Thyroid gland (tissue), 7 donors: ENCODE measurements around a stretch of chr20.

DNA sequence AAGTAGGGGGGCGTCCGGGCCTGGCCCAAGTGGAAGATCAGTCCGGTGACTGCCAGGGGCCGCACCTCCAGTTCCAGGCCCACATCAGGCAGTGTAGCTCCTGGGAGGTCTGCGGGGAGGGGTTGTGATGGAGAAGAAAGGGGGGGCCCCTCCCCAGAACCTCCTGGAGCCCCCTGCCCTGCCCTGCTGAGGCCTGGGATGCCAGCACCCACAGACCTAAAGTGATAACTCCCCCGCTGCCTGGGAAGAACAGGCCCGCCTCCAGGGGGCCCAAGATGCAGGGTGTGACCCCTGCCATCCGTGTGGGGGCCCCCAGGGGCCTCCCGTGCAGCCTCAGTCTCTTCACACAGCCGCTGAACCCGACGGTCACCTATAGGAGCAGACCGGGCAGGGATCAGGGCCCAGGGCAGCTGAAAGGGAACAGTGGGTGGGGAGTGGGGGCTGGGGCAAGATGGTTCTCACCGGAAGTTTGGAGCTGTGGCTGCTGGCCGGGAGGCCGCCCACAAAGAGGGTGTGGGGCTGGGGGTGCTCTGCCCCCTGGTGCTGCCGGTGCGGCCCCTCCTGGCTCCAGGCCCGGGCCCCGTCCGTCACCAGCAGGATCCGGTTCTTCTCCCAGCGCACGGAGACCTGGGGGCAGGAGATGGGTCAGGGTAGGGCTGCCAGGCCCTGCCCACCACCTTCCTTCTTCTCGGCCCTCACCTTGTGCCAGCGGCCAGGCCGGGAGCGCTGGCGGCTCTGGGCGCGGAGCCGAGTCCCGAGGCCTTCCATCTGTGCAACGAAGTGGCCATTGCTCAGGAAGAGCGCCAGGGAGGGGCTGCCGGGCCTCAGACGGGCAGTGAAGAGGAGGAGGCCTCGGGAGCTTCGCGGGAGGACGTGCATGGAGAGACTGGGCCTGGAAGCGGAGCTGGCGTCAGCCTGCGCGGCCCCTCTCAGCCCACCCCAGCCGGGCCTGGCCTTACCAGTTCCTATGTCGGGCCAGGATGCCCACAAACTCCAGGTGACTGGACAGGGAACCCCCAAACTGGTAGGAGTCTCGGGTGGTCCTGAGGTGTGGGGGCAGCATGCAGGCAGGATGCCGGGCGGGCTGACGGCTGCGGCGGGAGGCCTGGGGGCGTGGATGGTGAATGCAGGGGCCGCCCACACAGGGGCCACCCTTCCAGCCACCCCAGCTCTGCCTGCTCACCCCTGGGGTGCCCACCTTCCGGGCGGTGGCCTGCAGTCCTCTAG is 7.8 kb downstream of the ADRM1 start:
- PRO-cap, 2 experiments = no peak in any of the 2 experiments
- RAMPAGE, long total RNA, 5 experiments = no peak in any of the 5 experiments

- PRO-cap, 2 experiments = peak in 2 of 2 experiments; most common plus-strand start chr20:62362071 (in 1); most common minus-strand start chr20:62361944 (in 1)
- RAMPAGE, long total RNA, 5 experiments = no peak in any of the 5 experiments
Measured at GRCh38 chr20:62361696-62362257, 5.3 kb downstream of the LAMA5 start.

- PRO-cap, 2 experiments = no peak in any of the 2 experiments
- RAMPAGE, long total RNA, 5 experiments = no peak in any of the 5 experiments
Measured at GRCh38 chr20:62494598-62495057, 18.8 kb upstream of the GATA5 start.

DNA sequence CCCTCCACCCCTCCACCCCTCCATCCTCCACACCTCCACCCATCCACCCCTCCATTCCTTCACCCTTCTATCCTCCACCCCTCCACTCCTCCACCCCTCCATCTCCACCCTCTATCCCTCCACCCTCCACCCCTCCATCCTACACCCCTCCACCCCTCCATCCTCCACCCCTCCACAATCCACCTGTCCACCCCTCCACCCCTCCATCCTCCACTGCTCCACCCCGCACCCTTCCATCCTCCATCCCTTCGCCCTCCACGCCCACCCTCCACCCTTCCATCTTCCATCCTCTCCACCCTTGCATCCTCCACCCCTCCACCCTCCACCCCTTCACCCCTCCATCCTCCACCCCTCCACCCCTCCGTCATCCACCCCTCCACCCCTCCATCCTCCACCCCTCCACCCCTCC is 33.9 kb upstream of the GATA5 start:
- PRO-cap, 2 experiments = no peak in any of the 2 experiments
- RAMPAGE, long total RNA, 5 experiments = no peak in any of the 5 experiments

- PRO-cap, 2 experiments = peak in 1 of 2 experiments; most common plus-strand start chr20:62517241 (in 1)
- RAMPAGE, long total RNA, 5 experiments = no peak in any of the 5 experiments
Measured at GRCh38 chr20:62517015-62517492, 41.3 kb upstream of the GATA5 start.

- PRO-cap, 2 experiments = no peak in any of the 2 experiments
- RAMPAGE, long total RNA, 5 experiments = no peak in any of the 5 experiments
Measured at GRCh38 chr20:62558420-62559191, 82.8 kb upstream of the GATA5 start.

DNA sequence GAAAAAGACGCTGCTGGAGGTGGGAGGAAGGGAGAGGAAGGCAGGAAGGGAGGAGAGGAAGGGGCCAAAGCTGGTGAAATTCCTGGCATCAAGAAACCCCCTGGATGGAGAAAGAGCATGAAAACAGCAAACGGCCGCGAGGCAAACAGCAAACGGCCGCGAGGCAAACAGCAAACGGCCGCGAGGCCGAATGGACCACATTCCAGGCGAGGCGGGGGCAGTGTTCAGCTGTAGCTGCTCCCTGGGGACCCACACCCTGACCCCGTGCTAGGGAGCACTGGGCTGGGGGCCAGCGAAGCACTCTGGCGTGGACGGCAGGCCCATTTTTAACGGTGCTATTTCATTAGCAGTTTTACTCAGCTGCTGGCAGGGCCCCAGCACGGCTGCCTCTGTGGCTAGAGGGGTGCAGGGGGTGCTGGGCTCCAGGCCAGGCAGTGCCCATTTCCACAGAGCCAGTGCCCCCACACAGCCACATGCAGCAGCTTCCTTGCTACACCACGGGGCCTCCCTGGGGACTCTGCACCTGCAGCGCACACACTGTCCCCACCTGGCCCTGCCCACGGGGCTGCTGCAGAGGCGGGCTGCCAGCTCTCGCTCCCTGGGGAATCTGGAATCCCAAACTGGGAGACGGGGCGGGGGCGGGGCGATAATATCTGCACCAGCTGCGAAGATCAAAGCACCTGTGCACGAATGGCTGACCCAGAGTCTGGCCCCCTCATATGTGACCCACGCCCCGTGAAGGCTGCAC is 35.7 kb upstream of the SLCO4A1 start:
- PRO-cap, 2 experiments = no peak in any of the 2 experiments
- RAMPAGE, long total RNA, 5 experiments = no peak in any of the 5 experiments

DNA sequence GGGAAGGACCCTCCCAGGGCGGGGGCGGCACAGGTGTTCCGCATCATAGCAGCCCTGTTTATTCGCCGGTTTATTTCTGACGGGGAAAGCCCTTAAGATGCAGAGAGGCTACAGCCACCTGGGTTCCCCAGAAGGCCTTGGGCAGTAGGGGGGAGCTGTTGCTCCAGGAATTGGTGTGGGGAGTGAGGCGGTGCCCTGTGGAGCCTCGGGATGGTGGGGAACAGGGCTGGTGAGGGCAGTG is 13.0 kb downstream of the SLCO4A1 start:
- PRO-cap, 2 experiments = no peak in any of the 2 experiments
- RAMPAGE, long total RNA, 5 experiments = no peak in any of the 5 experiments

- PRO-cap, 2 experiments = no peak in any of the 2 experiments
- RAMPAGE, long total RNA, 5 experiments = no peak in any of the 5 experiments
Measured at GRCh38 chr20:62703494-62703806, 5.2 kb upstream of the NTSR1 start.

- PRO-cap, 2 experiments = no peak in any of the 2 experiments
- RAMPAGE, long total RNA, 5 experiments = no peak in any of the 5 experiments
Measured at GRCh38 chr20:62739556-62739994, 30.9 kb downstream of the NTSR1 start.

GRCh38 chr20:62797853-62798703 is 1.8 kb downstream of the MRGBP start:
- PRO-cap, 2 experiments = no peak in any of the 2 experiments
- RAMPAGE, long total RNA, 5 experiments = no peak in any of the 5 experiments

DNA sequence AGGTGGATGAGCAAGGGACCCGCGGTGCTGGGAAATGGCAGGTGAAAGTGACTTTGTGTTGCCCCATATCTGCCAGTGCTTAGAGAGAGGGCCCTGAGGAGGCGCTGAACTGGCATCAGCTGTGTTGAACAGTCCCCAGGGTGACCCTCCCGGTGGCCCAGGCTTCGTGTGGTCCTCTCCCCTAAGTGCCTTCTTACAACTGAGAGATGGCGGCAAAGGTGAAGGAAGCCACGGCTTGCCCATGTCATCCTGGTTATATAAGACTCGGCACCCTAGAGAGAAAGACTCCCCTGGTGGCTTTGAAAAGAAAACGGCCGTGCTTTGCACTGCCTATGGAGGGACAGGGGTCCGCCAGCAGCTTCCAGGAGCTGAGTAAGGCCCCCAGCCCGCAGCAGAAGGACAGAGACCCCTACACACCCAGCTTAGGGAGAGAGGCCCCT is 738 bp upstream of the OGFR start:
- PRO-cap, 2 experiments = no peak in any of the 2 experiments
- RAMPAGE, long total RNA, 5 experiments = no peak in any of the 5 experiments

DNA sequence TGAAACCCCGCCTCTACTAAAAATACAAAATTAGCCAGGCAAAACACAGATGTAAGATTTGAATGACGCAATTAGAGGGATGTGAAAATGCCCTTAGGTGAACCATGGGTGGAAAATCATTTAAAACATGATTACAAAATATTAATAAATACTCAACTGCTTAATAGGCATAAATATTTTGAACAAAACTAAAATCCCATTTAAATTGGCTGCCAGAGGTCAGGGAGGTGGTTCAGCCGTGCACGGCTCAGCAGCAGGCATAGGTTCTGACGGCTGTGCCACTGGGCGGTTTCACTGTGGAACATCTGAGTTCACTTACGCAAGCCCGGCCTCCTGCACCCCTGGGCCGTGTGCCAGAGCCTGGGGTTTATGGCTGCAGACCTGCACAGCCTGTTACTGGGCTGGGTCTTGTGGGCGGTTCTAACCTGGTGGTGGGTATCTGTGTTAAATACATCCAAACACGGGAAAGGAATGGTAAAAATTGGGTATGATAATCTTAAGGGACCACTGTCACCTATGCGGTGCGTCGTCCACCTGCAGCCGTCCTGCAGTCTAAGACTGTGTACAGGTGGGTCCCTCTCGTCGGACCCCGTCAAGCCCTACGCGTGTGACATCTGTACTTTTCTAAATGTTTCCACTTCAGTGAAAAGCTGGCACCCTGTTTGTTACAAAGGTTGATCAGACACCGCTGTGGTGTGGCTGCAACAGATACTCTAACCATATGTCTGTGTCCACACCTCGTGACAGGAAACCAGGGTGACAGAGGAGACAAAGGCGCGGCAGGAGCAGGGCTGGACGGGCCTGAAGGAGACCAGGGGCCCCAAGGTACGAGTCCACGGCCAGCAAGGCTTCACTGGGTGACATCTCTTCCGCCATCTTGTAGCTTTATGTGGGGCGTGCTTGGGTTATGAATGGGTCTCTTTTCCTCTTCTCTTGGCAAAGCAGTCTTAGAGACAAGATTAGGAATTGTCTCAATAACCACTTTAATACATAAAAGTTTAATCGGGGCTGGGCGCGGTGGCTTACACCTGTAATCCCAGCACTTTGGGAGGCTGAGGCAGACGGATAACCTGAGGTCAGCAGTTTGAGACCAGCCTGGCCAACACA is 21.4 kb downstream of the COL9A3 start:
- PRO-cap, 2 experiments = no peak in any of the 2 experiments
- RAMPAGE, long total RNA, 5 experiments = start-site peak on the plus strand in 1 of 5 experiments, centred at position 807 of the sequence, 13 reads per replicate

GRCh38 chr20:62844208-62845204 is 17.1 kb downstream of the TCFL5 start:
- PRO-cap, 2 experiments = no peak in any of the 2 experiments
- RAMPAGE, long total RNA, 5 experiments = no peak in any of the 5 experiments

DNA sequence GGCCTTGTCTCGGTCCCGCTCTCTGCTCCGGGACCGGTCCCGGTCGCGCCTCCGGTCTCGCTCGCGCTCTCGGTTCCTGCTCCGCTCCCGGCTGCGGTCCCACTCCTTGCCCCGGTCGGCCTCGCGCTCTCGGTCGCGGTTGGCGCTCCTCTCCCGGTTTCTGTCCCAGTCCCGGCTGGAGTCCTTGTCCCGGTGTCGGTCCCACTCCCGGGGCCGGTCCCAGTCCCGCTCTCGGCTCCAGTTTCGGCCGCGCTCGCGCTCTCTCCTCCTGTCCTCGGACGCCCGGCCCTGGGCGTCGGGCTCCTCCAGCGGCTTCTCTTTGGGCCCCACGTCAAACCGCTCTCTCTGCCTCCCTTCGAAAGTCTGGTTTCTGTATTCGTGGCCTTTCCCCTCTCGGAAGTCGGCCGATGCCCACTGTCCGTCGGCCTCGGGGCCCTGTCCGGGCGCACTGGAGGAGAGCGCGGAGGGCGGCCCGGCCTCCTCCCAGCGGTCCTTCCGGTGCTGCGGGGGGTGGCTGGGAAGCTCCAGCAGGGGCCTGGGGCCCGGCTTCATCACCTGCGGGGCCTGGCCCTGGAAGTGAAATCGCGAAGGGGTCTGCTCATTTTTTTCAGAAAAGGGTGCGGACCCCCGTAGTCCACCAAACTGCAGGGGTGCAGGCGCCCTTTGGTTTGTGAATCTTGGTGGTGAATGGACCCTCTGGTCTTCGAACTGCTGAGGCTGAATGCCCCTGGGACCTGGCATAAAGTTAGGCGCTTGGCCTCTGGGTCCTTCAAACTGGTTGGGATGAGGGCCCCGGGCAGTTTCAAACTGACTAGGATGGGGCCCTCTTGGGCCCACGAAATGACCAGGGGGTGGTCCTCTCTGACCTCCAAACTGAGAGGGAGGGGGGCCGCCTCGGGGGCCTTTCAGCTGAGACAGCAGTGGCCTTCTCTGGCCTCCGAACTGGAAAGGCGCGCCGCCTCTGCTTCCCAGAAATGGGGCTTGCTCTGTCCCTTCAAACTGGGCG is 18.0 kb upstream of the TCFL5 start:
- PRO-cap, 2 experiments = no peak in any of the 2 experiments
- RAMPAGE, long total RNA, 5 experiments = no peak in any of the 5 experiments

DNA sequence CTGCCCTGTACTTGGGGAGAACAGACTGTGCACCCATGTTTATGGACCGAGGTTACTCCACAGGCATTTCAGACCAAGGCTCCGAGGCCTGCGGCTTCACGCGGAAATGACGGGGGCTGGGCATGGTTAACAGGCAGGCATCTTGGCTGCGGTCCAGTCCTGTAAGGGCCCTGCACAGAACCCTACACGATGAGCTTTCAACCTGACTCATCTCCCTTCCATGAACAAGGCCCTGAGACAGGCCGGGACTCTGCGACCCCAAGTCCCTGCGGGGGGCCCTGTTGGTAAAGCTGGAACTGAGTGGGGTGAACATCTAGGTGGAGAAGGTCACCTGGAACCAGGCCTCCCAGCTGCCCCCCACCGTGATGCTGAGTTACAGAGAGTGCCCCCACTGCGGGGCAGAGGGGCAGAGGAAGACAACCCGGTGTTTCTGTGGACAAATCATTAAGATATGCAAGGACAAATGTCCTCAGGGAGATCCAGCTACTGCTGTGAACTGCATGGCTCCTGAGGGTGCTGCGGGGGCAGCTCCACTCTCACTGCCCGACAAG is 26.0 kb upstream of the TCFL5 start:
- PRO-cap, 2 experiments = no peak in any of the 2 experiments
- RAMPAGE, long total RNA, 5 experiments = no peak in any of the 5 experiments

DNA sequence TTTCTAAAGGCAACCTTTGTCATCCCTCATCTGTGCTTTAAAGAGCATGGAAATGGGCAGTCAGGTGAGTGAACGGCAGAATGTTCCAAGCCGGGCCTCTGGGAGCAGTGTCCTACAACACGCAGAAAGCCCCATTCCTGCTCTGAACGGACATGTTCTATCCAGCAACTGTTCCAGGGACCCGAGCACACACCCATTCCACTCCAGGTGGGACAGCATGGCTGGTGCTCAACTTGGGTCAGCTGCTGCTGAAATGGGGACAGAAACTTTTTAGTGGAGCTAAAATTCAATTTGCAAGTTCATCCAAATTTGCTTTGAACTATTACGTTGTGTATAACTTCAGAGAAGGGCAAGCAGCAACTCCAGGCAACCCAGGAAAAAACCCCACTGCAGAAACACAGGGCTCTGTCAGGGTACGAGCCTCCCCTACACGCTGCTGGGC is 26.6 kb downstream of the DIDO1 start:
- PRO-cap, 2 experiments = no peak in any of the 2 experiments
- RAMPAGE, long total RNA, 5 experiments = no peak in any of the 5 experiments

DNA sequence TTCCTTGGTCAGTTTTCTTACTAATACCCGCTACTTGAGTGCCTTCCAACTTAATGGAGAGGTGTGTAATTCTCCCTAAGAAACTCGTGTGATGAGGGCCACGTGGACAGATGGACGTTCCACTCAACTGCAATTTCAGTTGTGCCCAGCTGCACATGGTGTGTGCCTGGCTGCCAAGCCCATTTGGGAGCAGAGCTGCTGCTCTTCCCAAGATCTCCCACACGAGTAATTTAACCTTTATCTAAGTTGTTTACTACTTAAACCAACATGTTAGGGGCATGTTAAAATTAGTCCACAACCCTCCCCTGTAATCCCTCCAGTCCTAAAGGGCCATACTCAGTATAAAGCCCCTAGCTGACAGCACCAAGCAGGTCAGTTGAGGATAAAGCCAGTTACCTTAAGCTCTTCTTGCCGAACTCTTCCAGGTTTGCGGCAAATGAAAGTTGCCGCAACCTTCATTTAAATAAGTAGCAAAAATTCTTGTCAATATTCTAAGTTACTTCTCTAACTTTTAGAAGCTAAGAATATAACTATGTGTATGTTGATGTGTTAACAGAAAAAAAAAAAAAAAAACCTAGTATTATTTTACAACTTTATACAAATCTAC is 24.9 kb downstream of the DIDO1 start:
- PRO-cap, 2 experiments = no peak in any of the 2 experiments
- RAMPAGE, long total RNA, 5 experiments = no peak in any of the 5 experiments

- PRO-cap, 2 experiments = no peak in any of the 2 experiments
- RAMPAGE, long total RNA, 5 experiments = no peak in any of the 5 experiments
Measured at GRCh38 chr20:62909460-62910430, 16.6 kb downstream of the DIDO1 start.

- PRO-cap, 2 experiments = no peak in any of the 2 experiments
- RAMPAGE, long total RNA, 5 experiments = no peak in any of the 5 experiments
Measured at GRCh38 chr20:62913982-62914643, 12.2 kb downstream of the DIDO1 start.